Pericardium (tissue), 1 donor: ENCODE results near the genes RPRD2, SETDB1 and POGZ.

- RRBS = no CpG with 5 or more reads among the region's 16 CpGs
These were observed 1.9 kb upstream of the CA14 start for GRCh38 chr1:150255485-150256206.

- RRBS = no CpG with 5 or more reads among the region's 21 CpGs
These were observed at the start of gene RPRD2 for GRCh38 chr1:150363766-150364269. RPRD2 (plus strand) TSS chr1:150364147.

- RRBS = no CpG with 5 or more reads among the region's 10 CpGs
These were observed 46.9 kb downstream of the RPRD2 start for GRCh38 chr1:150410683-150411321.

GRCh38 chr1:150487774-150488143, 540 bp downstream of the TARS2 start:
- RRBS = 6% methylated on average over 2 of the region's 6 CpGs

GRCh38 chr1:150545180-150546225, 3.7 kb upstream of the ADAMTSL4 start:
- RRBS = no CpG with 5 or more reads among the region's 9 CpGs

GRCh38 chr1:150549511-150550069, 382 bp downstream of the ADAMTSL4 start:
- RRBS = 5% methylated on average over 26 of the region's 40 CpGs

GRCh38 chr1:150557535-150558838, 8.8 kb downstream of the ADAMTSL4 start:
- RRBS = 61% methylated on average over 2 of the region's 41 CpGs

DNA sequence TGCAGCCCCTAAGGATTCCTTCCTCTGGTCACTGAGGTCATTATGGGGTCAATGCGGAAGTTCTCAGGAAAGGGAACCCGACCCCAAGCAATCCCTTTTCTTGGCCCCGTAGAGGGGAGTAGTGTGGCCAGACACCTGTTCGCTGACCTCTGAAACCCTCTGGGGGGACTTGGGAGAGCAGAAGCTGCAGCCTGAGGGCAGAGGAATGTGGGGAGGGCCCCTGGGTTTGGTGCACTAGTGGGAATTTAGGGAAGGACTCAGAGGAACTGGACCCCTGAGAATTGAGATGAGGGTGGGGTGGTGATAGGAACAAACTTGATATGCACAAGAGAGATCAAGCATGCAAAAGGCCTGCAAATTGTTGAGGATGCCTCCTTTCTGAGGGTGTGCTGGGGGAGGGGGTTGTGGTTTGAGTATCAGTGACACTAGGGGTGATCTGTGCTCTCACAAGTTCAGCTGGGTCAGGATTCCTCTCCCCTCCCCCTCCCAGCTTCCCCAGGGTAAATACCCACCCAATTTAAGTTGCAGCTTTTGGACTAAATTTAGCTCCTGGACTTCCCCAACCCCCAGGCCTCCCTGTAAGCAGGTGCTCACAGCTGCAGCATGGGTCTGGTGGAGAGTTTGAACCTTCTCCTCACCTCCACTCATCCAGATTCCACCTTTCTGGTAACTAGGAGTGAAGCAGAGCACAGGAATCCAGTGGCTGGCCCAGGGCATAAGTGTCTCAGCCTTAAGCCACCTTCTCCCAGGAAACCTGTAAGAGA, 13.4 kb downstream of the ADAMTSL4 start:
- RRBS = no CpG with 5 or more reads among the region's 4 CpGs

- RRBS = no CpG with 5 or more reads among the region's 6 CpGs
These were observed 9.8 kb downstream of the ENSA start for GRCh38 chr1:150619143-150620498.

- RRBS = no CpG with 5 or more reads among the region's 4 CpGs
These were observed 1.6 kb upstream of the CTSK start for GRCh38 chr1:150809660-150810067.

- RRBS = no CpG with 5 or more reads among the region's 2 CpGs
These were observed 32.9 kb downstream of the ARNT start for GRCh38 chr1:150843431-150843908.

GRCh38 chr1:150926057-150926853, at the start of gene SETDB1:
SETDB1 (plus strand) TSS chr1:150926363.
- RRBS = no CpG with 5 or more reads among the region's 43 CpGs

GRCh38 chr1:151060800-151061471, 739 bp downstream of the MLLT11 start:
- RRBS = no CpG with 5 or more reads among the region's 3 CpGs

DNA sequence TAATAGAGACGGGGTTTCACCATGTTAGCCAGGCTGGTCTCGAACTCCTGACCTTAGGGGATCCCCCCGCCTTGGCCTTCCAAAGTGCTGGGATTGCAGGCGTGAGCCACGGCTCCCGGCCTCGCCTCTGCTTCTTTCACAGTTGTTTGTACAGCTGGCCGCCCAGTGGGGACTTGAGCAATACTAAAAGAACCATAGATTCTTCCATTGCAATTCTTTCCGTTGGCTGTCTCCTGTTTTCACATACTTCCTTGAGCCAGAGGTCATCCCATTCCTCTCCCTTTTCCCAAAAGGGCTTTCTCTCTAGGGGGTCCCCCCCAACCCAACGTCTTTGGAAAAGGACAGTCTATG, 1.1 kb downstream of the GABPB2 start:
- RRBS = no CpG with 5 or more reads among the region's 10 CpGs

DNA sequence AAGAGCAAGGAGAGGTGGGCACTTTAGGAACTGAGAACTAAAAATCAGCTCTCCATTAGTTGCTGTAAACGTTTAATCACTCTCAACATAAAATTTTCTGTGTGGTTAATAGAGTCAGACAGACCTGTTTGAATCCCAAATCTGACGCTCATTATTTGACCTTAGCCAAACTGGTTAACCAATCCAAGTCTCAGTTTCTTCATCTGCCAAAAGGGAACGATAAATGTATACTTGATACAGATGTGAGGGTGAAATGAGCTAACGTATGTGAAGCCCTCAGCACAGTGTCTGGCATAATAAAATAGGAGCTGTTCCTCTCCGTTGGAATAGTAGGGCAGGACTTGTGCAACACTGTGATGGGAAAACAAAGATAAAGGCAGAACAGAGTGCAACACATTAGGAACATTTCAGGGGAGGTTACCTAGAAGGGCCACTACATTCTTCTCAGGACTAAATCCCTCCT, 1.1 kb downstream of the LYSMD1 start:
- RRBS = no CpG with 5 or more reads among the region's 5 CpGs

DNA sequence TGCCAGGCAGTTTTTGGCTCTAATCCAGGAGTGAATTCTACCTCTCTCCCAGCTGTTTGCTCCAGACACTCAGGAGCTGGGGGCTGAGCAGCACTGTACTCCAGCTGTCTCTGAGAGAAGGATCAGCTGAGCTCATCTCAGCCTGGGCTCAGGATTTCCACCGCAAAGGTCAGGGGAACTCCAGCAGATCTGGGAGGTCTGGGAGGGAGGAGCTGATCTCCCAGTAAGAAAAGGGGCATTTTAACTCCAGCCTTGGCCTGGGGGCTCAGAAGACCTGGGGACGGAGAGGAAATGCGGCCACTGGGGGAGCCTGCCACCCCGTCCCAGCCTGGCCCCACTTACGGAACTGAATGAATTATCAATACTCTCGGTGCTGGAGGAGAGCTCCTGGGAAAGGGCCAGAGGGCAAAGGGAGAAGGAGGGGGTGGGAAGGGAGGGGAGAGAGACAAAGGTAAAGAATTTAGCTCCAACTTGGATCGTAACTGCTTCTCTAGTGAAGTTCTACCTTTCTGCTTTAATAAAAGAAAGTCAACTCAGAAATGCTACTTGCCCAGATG, 17.3 kb downstream of the PI4KB start:
- RRBS = no CpG with 5 or more reads among the region's 7 CpGs

- RRBS = no CpG with 5 or more reads among the region's 17 CpGs
These were observed 4.1 kb downstream of the SELENBP1 start for GRCh38 chr1:151368036-151369122.

DNA sequence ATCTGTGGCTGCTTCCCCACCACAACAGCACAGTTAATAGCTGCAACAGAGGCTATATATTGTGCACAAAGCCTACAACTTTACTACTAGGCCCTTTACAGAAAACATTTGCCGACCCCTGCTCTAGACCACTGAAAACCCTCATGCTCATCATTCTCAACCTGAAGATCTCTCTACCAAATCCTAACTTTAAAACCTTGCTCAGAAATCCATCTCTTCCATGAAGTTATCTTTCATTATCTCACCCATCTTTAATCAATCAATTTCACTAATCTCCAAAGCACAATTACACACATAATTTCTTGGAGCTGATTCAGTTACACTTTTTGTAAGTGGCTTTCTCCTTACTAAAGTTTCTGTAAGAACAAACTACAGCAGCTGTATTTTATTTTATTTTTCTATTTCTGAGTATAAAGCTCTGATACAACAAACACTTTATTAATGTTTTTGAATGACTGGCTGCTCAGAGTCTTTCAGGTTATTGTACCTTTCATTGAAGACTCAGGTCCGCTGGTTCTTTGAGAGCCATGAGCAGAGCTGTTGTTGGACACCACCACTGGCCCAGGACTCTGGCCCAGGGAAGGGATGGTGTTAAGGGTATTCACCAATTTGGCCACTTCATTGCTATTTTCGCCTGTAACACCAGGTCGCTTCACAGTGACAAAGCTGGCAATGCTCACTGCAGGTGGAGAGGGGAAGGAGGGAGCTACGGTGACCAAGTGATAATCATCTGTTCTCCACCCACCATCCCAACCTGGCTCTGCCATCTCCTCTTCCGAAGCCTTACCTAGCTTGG, 28.2 kb downstream of the PSMB4 start:
- RRBS = no CpG with 5 or more reads among the region's 6 CpGs

GRCh38 chr1:151459024-151459744, at the start of gene POGZ:
POGZ (minus strand) TSS chr1:151459494.
- RRBS = 1% methylated on average over 19 of the region's 53 CpGs